Measurements from ENCODE around the genes RTN4R, KLHL22 and SLC7A4.

DNA sequence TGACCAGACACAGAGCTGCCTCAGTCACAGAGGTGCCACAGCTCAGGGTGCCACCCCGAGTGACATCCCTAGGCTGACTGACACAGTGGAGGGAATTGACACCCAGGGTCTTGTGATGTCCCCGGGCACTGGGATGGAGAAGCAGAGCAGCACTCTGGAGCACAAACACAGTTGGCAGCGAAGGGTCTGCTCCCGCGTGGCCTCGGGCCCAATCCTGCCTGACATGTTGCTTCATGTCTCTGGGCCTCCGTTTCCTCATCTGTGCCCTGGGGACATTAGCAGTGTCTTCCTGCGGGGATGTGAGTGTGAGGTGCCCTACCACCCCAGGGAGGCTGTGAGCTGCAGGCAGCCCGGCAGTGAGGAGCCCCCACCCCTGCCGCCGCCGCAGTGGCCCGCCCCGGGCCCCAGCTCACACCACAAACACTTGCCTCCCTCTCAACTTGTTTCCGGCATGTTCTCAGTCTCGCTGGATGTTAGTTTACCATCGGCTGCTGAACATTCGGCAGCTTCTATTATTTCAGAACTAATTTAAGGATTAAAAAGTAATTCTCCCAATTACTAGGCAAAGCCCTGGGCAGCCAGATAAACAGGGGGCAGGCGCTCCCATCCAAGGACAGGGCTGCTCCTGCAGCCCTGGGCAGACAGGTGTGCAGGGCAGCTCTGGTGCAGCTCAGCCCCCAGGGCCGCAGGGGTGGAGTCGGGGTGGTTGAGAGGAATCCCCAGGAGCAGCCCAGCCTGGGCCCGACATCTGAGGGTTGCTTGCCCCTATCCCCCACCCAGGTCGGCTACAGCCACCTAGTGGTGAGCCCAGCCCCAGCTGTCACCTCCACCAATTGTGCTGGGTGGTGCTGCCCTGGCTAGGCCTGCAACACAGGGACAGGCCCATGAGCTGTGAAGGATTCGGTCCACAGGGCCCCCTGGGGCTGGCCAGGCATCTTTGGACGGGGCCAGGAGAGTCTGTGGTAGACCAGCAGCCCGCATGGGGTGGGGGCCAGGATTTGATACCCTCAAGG lies 29.9 kb downstream of the RTN4R start:
- PRO-cap: no peak
- RAMPAGE, long total RNA, 4 experiments: no peak in any of the 4 experiments

DNA sequence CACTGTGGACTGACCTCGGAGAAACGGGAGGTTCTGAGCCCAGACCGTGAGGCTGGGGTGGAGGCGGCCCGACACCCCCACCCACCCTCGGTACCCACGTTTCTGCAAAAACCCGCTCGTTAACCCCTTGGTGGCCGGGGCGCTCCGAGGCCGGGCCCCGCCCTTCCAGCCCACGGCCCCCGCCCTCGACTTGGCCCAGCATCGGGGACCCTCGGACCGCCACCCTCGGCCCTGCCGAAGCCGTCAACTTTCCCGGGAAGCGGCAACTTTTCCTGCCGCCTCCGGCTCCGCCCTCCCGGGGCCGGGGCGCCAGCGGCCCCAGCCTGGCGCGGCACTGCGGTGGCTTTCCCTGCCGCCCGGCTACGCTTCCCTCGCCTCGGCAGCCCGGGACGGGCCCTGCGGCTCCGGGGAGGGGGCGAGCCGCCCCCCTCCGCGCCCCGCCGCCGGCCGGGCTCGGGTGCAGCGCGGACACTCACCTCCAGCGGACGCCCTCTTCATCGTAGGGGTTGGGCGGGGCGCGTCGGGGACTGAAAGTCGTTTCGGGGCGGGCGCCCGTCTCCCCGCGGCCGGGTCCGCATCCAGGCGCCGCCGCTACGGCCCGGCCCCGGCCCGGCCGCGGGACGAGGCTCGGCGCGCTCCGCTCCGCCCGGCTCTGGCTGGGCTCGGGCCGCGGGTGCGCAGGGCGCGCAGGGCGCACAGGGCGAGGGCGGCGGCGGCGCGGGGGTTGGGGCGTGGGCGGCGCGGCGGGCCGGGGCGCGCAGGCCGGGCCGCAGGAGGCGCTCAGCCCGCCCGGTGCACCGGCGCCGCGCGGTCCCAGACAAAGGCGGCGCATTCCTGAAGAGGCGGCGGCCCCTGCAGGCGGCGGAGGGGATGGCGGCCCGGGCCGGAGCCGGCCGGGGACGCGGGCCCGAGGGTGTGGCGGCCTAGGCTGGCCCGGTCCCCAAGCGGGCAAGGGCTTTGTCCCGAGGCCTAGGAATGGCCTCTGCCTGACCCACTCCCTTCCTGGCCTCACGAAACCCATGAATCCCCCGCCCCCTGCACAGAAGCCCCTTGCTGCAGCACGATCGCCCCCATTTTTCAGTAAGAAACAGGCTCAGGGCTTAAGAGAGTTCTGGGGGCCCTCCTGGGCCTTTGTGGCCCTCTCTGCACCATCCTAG lies at the start of gene RTN4R:
Gene RTN4R, minus strand, starts transcription at position 724 of the 1,157 bp plus-strand sequence.
- PRO-cap: unidirectional peak, minus-strand start at position 654 of the sequence; unidirectional peak, minus-strand start at position 714 of the sequence
- RAMPAGE, long total RNA, 4 experiments: no peak in any of the 4 experiments

DNA sequence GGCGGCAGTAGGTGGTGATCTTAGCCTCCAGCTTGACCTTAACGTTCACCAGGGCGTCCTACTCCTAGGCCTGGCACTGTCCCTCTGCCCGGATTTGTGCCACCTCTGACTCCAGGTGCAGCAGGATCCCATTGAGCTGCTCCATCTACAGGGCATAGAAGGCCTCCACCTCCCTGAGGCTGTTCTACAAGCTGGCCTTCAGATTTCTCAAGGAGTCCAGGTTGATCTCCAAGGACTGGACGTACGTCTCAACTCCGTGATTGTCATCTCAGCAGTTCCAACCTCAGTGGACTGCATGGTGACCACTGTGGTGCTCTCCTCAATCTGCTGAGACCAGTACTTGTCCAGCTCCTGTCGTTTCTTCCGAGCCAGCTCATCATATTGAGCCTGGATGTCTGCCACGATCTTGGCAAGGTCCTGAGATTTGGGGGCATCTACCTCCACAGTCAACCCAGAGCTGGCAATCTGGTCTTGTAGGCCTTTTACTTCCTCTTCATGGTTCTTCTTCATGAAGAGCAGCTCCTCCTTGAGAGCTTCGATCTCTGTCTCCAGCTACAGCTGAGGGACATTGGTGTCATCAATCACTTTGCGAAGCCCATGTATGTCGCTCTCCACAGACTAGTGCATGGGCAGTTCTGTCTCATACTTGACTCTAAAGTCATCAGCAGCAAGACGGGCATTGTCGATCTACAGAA lies 12.5 kb downstream of the KLHL22 start:
- PRO-cap: no peak
- RAMPAGE, long total RNA, 4 experiments: no peak in any of the 4 experiments

- PRO-cap: no peak
- RAMPAGE, long total RNA, 4 experiments: no peak in any of the 4 experiments
These were observed 11.9 kb downstream of the KLHL22 start for GRCh38 chr22:20483656-20484183.

DNA sequence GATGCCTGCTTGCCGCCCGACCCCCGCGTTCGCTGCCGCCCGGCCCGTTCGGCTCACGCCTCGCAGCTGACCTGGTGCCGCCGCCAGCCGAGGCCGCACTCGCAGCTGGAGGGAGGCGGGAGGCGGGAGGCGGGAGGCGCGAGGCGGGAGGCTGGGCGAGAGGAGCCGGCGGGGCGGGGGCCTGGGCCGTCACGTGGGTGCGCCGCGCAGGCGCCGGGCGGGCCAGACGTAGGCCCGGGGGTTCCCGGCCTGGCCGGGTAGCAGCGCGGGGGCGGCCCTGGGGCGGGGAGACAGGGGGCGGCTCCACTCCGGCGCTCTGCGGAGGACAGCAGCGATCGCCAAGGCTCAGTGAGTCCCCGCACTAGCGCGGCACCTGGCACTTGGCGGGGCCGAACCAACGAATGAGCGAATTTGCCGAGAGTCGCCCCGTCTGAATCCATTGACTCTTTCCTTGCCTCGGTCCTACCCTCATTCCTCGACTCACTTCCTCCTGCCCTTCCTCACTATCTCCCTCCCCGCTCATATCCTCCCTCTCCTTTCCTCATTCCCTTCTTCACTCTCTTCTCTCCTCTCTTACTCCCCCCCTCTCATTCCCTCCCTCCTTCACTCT lies at the start of gene KLHL22:
Gene KLHL22, minus strand, starts transcription at position 107 of the 610 bp plus-strand sequence.
- PRO-cap: bidirectional peak, plus-strand start at position 241 of the sequence, minus-strand start at position 101 of the sequence
- RAMPAGE, long total RNA, 4 experiments: start-site peak on the plus strand in 1 of 4 experiments, centred at position 252 of the sequence, 15 reads per replicate; start-site peak on the minus strand in 3 of 4 experiments, centred at positions 115 to 120 of the sequence, 31 reads per replicate

DNA sequence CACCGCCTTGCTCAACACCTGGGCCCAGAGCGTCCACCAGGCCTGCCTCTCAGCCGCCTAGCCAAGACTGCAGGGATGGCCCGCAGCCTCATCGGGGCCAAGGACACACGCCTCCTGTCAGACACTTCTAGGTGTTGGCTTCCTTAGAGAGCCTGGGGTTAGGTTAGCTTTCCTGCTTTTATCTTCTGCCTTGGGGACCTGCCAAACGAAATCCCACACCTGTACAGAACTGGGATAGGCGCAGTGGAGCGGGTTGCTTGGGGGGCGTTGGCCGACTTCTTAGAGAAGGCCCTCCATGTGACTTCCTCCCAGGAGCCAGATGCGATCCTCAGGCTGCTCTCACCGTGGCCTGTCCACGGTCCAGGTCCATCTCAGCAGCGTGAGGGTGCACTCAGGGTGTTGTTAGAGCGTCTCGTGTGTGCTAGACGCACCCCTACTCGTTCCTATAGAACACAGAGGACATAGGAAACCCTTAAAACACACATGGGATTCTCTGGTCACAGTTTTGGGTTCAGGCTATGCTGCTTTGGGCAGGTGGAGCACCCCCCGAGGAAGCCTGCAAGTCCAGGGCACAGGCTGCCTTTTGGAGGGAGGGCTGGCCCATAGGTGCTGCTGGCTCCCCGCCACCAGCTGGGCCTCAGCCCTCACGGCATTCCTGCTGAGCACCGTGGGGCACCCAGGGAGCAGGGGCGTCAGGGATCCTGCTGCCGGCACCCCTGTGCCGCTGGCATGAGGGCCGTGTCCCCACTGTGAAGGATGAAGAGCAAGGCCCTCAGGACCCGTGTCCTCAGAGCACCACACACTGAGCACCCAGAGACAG lies 79.4 kb downstream of the MED15 start:
- PRO-cap: no peak
- RAMPAGE, long total RNA, 4 experiments: no peak in any of the 4 experiments

DNA sequence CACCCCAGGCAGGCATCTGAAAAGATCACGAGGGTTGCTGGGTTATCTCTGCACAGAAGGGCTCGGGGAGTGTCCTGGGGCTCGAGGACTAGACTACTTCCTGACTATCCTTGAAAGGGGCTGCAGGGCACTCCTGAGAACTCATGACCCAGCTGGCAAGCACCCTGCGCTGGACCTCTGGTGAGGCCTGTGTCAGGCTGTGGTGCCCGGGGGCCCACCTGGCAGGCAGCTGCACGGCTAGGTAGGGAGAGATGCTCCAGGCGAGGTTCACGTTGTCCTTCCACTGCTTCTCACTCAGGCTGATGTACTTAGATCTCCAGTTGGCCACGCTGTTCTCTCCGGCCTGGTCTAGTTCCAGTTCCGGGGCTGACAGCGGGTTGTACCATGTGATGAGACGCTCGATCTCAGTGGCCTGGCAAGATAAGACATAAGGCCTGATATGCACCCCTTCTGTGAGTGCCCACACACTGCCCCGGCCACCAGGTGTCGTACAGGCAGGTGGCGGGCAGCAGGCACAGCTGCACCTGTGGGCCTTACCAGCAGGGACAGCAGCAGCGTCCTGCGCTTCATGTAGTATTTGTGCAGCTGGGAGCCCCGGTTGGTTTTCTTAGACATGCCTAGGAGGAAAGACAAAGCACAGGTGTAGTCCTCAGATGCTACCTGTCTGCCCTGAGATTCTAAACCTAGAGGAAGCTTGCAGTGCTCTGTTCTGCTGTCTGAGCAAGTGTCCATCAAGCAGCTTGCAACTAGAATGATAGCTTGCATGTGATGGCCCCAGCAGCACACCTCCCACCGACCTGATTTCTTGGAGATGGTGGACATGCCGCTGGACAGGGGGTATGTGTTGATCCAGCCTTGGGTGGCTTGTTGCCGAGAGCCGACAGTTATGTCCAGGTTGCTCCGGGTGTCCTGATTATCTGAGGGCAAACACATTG lies 44.6 kb upstream of the SERPIND1 start:
- PRO-cap: no peak
- RAMPAGE, long total RNA, 4 experiments: no peak in any of the 4 experiments

DNA sequence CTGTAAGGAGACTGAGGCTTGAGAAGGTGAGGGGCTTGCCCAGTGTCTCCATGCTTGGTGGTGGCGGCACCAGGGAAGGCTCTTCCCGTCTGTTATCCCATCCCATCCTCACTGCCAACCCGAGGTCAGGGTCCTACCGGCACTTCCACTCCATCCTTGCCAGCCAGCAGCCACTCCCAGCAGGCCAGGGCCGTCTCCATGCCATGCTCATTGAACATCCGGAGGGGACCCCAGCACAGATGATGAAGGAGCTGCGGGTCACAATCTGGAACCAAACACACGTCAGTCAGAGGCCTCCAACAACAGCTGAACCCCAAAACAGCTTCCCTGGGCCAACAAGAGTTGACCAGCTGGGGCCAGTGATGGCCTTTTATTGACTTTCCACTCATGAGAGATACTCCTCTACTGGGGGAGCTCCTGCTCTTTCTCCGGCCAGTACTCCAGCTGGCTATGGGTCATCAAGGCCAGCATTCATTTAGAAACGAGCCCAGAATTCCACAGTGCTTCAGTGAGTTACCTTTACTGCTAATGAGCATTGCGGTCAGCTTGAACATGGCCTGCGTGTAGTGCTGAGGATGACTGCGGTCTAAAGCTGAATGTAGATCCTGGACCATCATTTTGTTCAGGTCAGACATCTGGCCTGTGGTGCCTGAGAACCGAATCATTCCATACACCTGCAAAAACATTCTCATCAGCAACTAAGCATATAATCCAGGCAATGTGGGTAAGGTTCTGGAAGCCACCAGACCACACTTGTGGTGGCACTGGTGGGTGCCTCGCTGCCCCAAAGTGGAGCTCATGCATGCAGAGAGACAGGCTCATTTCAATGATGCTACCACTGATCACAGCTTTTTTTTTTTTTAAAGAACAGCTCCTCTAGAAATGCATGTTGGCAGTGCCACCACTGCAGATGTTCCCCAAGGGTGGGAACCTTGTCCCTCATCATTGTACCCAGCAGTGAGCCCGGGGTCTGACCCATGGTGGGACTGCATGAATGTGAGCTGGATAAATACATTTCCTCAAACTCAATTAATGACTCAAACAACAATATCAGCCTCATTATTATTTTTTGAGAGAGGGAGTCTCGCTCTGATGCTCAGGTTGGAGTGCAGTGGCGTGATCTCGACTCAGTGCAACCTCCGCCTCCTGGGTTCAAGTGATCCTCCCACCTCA lies 31.4 kb upstream of the SERPIND1 start:
- PRO-cap: no peak
- RAMPAGE, long total RNA, 4 experiments: start-site peak on the minus strand in 1 of 4 experiments, centred at position 544 of the sequence, 30 reads per replicate

DNA sequence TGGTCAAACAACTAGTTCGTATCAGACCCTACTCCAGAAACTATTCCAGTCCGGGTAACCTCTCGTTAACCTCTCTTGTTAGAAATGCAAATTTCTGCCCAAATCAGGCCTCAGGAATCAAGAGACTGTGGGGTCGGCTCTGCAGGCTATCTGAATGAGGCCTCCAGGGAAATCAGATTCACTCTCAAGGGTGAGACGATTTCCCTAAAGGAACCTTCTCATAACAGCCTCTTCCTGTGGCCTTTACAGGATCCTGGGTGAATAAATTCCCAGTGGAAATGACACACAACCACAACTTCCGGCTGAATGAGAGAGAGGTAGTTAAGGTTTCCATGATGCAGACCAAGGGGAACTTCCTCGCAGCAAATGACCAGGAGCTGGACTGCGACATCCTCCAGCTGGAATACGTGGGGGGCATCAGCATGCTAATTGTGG lies 9.8 kb downstream of the SERPIND1 start:
- PRO-cap: no peak
- RAMPAGE, long total RNA, 4 experiments: no peak in any of the 4 experiments

DNA sequence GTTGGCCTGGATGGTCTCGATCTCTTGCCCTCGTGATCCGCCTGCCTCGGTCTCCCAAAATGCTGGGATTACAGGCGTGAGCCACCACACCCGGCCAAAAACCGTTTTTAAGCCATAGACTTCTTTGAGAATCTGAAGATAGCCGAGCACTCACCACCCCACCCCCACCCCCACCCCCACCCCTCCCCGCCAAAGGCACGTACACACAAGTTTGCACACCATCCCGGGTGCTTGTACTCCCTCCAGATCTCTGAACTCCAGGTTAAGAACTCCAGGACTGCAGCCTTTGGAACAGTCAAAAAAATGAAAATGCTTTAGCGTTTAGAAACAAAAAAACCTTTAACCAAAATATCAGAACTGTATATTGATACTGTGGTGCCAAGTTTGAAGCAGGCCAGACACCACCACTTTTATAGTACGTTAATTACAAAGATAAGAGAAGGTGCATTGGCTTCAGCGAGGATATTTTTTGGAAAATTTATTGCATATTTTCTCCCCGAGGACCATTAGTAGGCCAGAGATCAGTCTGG lies 1.7 kb downstream of the CRKL start:
- PRO-cap: no peak
- RAMPAGE, long total RNA, 4 experiments: no peak in any of the 4 experiments

- PRO-cap: unidirectional peak, minus-strand start at chr22:21032518; unidirectional peak, minus-strand start at chr22:21032561
- RAMPAGE, long total RNA, 4 experiments: start-site peak on the minus strand in 1 of 4 experiments, at chr22:21032556-21032561 at its widest, 6 reads per replicate
These were observed at the start of gene SLC7A4 for GRCh38 chr22:21032429-21032960. SLC7A4 (minus strand) TSS chr22:21032561.

DNA sequence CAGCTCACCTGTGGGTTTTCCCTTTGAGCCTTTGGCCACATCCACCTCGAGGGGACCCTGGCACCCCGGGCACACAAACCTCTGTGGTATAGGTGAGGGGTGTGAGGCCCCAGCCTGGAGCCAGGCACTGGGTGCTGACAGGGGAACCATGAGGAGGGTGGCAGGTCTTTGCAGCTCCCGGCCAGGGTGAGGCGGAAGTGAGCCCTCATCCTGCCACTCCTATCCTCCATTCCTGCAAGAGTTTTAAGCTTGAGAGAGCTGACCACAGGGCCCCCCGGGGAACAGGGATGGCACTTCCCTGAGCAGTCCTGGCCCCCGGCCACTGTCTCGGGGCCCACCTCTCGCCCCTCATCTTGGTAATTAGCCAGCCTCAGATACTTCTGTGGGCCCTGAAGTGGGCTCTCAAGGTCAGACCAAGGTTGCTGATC lies 19.1 kb upstream of the TMEM191C start:
- PRO-cap: no peak
- RAMPAGE, long total RNA, 4 experiments: no peak in any of the 4 experiments

DNA sequence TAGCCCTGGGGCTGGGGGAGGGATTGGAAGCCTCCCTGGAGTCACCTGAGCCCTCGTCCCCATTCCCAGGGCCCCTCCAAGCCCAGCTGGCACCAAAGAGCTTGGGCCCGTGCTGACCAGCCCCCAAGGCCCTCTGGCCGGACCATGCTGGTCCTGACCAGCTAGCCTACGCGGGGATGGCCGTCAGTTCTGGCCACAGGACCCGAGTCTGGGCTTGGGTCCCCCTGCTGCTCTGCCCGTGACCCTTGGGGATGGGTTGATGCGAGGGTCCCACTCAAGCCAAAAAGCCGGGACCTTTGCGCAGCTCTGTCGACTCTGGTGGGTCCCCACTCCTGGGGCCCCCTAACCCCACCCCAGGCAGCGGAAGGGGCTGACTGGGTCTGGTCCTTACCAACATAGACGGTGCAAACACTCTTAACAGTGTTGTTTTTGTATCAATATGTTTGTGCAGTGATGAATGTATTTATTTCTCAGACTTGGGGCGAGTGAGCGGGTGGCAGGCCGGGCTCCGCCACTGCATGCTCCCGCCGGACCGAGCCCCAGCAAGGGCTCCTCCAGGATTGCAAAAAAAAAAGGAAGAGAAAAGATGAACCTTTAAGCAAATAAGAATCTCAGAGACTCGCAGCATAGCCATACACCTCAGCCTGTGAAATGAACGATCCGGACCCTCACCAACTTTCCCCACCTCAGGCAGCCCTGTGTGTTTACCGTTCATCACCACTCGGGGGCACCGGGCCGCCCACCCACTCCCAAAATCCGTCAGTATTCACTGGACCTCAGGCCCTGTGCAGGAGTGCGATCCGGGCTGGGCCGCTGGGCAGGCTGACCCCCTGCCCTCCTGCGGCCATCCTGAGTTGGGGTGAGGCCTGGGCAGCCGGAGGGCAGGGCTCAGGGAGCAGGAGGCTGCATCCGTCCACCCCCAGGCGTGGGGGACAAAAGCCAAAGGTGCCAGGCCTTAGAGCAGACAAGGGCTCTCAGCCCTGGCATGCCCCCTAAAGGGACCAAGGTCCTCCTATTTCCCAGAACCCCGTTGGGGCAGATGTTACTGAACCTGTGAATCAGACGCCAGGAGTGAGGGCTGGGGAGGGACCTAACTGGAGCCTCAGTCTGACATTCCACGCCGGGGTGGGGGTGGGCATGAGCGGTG lies 17.1 kb upstream of the TMEM191C start:
- PRO-cap: no peak
- RAMPAGE, long total RNA, 4 experiments: no peak in any of the 4 experiments

GRCh38 chr22:21628946-21629654 lies 722 bp downstream of the YDJC start:
- PRO-cap: unidirectional peak, plus-strand start at chr22:21629444; unidirectional peak, plus-strand start at chr22:21629490
- RAMPAGE, long total RNA, 4 experiments: no peak in any of the 4 experiments

GRCh38 chr22:21697379-21698232 lies 31.8 kb downstream of the PPIL2 start:
- PRO-cap: no peak
- RAMPAGE, long total RNA, 4 experiments: no peak in any of the 4 experiments

- PRO-cap: no peak
- RAMPAGE, long total RNA, 4 experiments: no peak in any of the 4 experiments
These were observed 23.5 kb upstream of the YPEL1 start for GRCh38 chr22:21758739-21759905.

- PRO-cap: bidirectional peak, plus-strand start at chr22:21763523, minus-strand start at chr22:21763404
- RAMPAGE, long total RNA, 4 experiments: no peak in any of the 4 experiments
These were observed 27.5 kb upstream of the YPEL1 start for GRCh38 chr22:21762848-21763691.

DNA sequence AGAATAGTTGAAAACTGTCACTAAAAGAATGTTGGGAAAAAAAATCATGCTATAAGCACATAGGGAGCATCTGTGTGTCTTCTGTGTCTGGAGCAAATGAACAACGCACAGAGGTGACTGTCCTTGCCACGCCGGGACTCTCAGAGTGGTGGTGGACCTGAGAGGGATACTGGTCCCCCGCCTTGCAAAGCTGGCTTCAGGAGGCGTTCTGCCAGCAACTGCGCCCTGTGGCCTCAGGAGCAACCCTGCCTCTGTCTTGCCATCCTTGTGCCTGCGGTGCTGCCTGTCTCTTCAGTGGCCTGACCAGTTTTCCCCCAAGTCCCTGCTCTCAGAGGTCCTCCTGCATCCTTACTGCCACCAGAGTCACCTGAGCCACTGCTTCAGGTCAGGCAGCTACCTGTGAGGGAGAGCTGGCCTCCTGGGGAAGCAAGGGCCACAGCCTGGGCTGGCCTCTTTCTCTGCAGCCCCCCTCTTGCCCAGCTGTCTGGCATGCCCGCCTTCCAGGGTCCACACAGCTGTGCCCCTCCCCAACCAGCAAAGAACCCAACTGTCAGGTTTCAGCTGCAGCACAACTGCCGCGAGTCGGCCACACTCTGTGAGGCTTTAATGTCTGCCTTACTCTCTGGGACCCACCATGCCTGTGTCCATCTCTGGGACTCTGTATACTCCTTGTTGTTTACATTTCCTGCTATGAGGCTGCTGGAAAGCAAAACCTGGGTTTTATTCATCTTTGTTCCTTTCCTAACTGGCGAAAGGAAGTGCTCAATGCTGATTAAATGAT lies 30.5 kb upstream of the YPEL1 start:
- PRO-cap: no peak
- RAMPAGE, long total RNA, 4 experiments: no peak in any of the 4 experiments

DNA sequence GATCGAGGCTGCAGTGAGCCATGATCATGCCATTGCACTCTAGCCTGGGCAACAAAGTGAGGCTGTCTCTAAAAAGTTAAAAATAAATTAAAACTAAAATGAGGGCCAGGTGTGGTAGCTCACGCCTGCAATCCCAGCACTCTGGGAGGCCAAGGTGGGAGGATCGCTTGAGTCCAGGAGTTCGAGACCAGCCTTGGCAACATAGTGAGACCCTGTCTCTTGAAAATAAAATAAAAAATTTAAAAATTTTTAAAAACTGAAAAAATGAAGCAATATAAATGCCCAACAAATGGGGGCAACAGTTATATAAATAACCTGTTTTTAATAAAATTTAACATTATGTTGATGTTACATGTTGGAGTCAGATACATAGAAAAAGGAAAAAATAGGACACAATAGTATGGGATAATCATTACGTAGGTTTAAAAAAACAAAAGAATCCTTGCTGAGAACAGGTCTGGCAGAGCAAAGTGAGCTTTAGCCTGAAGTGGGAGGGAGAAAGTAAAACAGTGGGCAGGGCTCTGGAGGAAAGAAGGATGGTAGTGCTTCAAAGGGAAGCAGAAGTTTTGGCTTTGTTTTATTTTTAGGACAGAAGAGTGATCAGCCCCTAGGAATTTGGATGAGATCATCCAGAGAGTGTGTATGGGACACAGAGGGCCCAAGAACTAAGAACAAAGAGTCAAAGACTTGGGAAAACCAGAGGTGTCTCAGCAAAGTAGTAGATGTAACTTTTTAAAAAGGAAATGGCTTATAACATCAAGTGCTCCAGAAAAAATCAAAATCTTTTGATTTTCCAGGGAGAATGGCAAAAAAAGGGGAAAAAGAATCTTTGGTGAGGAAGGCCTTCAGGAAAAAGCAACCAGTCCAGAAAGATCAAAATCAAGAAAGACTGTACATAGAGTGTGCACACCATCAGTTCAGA lies 30.4 kb downstream of the MAPK1 start:
- PRO-cap: no peak
- RAMPAGE, long total RNA, 4 experiments: no peak in any of the 4 experiments

DNA sequence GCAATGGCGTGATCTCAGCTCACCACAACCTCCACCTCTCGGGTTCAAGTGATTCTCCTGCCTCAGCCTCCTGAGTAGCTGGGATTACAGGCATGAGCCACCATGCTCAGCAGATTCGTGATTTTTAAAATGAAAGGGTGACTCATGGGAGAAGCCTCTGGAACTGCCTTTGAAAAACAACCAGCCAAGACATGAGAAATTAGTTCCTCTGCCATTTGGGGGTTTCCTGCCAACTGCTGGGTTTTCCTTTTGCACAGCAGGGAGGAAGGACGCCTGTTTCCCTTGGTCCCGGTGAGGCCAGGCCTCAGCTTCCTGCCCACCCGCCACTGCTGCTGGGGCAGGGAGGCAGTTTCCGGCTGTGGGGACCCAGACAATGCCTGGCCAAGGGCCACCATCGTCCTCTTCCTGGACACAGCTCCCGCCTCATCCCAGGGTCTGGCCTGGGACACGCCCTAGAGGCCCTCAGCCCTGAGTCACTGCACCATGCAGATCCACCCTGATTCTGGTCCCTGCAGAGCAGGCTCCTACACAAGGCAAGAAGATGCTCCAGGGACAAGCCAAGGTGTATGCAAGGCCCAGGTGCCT lies 10.2 kb downstream of the PPM1F start:
- PRO-cap: unidirectional peak, plus-strand start at position 499 of the sequence
- RAMPAGE, long total RNA, 4 experiments: no peak in any of the 4 experiments

Data from Peyer's patch (tissue), 4 donors.